Right common carotid artery plus branches (tissue), 1 donor: ENCODE measurements around the gene SAMHD1.

- PRO-cap: no peak
Observed at GRCh38 chr20:35952250-35953454, 1.6 kb downstream of the SCAND1 start.

GRCh38 chr20:35953455-35954210 lies 669 bp downstream of the SCAND1 start:
- PRO-cap: no peak

GRCh38 chr20:36050221-36051309 lies 82.2 kb downstream of the CNBD2 start:
- PRO-cap: bidirectional peak, plus-strand start at chr20:36050583, minus-strand start at chr20:36050584; unidirectional peak, minus-strand start at chr20:36050961; bidirectional peak, plus-strand start at chr20:36051156, minus-strand start at chr20:36050961

DNA sequence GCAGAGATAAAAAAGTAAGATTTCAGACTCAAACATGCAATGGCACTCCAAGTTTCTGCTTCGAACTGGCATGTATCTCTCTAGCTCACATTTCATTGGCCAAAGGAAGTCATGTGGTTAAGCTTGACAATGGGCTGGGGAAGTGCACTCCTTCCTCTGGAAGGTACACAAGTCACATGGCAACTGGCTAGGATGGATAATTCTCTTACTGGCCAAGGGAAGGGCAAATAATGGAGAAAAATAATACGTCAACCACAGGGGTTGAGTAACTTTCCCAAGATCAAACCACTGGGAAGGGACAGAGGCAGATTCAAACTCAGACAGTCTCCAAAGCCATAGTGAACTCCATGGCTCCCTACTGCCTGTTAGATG lies 69.3 kb upstream of the EPB41L1 start:
- PRO-cap: no peak

DNA sequence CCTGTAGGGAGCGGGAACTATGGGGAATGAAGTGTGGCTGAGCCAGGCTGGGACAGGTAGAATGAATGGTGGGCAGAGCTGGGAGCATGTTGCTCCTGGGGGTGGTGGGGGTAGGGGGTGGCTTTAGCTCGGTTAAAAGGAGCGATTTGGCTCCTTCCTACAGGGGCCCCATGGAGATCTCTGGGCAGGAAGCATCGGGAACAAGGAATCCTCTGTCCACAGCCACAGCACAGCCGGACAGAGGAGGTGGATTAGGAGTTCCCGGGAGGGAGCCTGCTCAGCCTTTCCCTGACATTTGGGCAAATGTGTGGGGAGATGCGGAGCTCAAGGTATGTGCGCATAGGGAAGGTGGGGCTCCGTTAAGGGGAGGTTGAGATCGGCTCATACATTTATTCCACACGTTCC lies 41.1 kb upstream of the EPB41L1 start:
- PRO-cap: no peak

- PRO-cap: no peak
Observed at GRCh38 chr20:36468317-36468757, 73.0 kb upstream of the MYL9 start.

DNA sequence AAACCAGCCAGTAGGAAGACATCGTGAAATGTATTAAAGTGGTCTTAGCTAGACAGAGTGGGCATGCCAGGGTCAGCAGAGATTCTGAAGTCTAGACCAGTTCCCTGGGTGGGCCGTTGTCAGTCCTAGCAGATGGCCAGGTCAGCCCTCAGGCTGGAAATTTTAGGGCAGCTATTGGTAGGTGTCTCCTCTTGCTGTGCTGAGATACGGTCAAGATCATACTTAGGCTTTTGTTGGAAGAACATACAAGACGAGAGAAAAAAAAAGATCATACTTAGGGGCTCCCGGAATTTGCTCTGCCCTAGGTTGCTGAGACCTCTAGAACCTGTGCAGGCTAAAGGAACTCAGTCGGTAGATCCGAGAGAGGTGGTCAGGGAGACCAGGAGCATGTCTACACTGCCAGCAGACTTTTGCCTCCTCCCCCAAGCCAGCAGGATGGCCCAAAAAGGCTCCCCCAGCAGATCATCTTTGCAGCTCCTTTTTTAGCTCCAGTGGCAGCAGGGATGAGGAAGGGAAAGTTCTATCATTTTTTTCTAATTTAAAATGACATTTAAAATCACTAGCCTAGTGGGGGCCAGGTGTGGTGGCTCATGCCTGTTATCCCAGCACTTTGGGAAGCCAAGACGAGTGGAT lies 69.6 kb upstream of the MYL9 start:
- PRO-cap: no peak

DNA sequence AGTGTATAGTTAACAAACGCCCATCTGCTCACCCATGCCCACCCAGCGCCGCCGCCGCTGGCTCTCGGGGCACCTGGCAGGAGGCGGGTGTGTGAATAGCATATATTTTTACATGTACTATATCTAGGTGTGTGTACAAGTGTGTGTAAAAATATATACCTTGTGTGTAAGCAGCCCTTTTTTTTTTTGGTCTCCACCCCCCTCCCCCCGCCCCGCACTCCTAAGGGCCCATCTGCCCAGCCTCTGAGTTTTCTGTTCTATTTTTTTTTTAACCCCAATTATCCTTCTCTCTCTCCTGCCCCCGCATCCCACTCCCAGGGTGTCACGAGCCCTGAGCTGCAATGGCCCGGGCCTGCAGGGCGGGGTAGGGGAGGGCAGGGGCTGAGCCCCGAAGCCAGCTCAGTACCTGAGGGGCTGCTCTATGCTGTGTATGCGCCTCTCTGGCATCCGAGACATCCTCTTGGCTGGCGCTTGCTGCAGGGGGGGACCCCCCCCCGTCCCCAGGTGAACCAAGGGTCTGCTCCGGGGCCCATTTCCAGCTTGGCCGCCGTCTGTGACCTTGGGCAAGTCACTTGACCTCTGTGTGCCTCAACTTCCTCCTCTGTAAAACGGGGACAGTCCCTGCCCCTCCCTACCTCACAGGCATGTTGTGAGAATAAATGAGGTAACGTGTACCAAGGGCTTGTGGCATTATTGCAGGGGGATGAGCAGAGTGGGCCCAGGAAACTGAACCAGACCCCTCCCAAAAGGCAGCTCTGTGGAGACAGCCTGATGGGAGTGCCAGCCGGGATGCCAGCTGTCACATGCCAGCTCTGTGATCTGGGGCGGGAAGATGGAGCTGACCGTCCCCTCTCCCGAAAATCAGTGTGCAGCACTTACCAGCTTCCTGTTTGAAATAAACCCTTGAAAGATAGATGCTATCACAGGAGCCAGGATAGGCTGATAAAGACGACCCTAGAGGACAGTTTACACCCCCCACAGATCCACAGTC lies 13.1 kb upstream of the MYL9 start:
- PRO-cap: no peak

GRCh38 chr20:36835322-36836041 lies 27.9 kb downstream of the SOGA1 start:
- PRO-cap: bidirectional peak, plus-strand start at chr20:36835885, minus-strand start at chr20:36835703

DNA sequence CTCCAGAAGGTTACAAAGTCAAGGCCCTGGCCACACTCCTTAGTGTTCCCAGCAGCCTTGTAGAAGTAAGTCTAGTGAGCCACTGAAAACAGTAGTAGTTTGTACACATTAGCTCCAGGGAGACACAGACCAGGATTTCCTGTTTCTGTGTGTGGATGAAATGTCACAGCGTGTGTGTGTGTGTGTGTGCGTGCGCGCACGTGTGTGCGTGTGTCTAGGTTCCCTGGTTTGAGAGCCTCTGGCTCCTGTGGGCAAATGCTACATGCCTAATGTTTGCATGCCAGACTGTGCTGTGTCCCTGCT lies 6.7 kb downstream of the SOGA1 start:
- PRO-cap: no peak

GRCh38 chr20:36950524-36950979 lies 956 bp downstream of the SAMHD1 start:
- PRO-cap: bidirectional peak, plus-strand start at chr20:36950552, minus-strand start at chr20:36950451; bidirectional peak, plus-strand start at chr20:36950918, minus-strand start at chr20:36950828

DNA sequence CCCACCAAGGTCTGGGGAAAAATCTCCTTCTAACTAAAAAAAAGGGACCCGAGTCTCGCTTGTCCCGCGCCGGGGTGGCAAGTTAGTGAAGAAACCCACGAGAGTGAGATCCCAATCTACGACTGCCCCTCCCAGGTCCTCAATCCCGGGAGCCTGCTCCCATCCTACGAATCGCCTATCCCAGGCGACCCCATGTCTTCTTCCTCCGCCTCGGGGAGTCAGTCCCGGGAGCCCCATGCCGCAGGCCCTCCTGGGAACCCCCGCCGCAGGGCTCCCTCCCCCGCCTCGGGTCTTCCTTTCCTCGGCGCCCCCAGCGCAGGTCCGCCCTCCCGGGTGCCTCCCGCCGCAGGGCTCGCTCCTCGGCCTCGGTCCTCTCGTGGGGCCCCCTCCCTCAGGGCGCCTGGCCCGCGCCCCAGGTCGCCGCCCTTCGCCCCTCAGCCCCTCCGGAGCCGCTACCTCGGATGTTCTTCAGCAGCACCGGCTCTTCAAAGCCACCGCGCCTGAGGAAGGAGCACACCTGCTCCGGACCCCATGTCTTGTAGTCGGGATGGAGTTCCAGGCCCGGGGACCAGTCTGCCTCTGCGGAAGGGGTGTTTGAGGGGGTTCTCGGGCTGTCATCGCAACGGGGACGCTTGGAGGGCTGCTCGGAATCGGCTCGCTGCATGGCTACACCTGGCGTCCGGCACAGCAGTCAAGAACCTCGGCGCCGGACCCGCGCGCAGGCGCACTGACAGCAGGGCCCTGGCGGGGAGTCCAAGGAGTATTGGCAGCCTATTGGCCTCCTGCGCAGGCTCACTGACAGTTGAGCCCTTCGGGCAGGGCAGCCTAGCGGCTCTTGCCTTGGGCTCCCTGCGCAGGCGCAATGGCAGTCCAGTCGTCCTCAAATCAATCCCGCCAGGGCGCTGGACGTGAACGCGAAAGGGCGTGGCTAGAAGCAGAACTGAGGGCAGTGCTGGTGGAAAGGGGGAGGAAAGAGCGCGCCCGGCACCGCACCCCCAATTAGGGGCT lies at the start of gene SAMHD1:
TSS of gene SAMHD1 (minus strand) at position 729 of the 1,008 bp plus-strand sequence.
- PRO-cap: bidirectional peak, plus-strand start at position 937 of the sequence, minus-strand start at position 729 of the sequence

DNA sequence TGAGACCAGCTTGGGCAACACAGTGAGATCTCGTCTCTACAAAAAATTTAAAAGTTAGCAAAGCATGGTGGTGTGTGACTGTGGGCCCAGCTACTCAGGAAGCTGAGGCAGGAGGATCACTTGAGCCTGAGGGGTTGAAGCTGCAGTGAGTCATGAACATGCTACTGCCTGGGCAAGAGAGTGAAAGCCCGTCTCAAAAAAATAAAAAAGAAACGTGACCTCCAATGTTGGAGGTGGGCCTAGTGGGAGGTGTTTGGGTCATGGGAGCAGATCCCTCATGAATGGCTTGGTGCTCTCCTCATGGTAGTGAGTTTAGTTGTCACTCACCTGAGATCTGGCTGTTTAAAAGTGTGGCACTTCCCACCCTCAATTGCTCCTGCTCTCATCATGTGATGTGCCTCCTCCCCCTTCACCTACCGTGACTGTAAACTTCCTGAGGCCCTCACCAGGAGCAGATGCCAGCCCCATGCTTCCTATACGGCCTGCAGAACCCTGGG lies 24.3 kb downstream of the RBL1 start:
- PRO-cap: no peak

GRCh38 chr20:37294272-37294643 lies 4.8 kb downstream of the MANBAL start:
- PRO-cap: unidirectional peak, minus-strand start at chr20:37294405

DNA sequence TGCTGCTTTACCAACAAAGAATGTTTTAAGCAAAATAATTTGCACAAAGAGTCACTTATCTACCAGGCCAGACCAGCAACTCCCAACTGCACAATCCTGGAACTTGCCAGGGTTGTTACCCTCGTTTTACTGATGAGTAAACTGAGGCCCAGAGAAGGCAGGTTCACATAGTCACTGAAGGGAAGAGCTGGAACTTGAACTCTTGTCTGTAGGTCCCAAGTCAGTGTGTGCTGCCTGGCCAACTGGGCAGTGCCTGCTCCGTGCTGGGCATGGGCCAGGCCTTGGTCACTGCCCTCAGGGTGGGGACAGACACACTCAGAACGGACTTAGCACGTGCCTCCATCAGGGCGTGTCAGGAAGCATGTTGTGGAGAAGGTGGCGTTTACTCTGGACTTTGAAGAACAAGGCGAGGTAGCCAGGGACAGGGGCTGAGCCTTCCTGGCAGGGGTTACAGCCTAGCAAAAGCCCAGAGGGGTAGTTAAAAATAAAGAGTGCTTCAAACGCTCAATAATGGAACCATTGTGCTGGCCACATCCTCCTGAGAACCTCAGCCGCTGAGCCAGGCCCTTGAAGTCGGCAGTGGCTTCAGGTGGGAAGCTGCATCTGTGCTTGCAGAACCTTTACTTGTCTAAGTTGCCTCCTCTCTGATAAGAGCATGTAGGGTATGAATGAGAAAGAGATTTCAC lies 2.4 kb upstream of the SRC start:
- PRO-cap: no peak

DNA sequence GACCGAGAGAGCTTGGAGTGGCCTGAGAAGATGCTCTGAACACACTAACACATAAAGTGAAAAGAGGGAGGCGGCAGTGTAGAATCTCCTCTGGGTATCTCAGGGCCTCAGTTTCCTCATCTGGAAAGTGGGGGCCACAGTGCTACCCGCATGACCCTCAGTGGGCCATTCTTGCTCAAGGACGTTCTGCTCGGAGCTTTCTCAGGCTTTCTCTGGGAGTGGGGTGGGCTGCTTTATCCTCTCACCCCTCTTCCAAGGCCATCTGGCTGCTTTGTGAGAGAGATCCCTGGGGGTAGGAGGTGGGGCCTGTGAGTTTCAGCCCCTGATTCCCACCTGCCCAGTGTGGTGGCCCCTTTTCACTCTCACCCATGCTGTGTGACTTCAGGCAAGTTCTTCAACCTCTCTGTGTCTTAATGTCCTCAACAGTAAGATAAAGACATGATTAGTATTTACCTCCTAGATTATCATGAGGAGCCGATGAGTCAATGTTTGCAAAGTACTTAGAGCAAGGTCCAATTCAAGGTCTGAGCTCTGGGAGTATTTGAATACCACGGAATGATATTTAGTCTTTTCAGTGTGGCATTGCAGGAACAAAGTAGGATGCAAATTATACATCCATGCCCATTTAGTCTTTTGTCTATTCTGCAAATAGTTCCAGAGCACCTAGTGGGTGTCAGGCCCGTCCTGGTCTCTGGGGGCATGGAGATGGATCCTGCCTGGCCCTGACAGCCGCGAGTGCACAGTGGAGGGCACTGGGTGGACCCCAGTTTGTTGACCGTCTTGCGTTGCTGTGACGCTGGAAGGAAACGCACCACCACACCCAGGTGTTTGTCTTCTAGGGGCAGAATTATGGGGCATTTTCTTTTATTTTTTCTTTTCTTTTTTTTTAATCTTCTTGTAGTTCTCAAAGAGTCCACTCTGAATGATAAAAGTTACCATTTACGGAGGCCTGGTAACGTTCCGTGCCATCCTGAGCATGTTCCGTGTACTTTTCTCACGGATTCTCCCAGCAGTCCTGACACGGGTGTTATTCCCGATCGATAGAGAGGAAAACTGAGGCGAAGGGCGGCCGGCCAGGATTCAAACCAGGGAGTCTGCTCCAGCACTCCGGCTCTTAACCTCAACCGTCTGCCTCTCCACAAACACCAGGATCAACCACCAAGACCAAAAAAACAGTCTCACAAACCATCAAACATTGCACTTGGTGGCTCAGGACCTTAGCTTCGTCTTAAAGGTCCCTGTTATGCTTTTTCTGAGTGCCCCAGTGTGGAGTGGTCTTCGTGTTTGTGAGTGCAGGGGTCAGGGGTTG lies 34.5 kb downstream of the SRC start:
- PRO-cap: no peak

- PRO-cap: no peak
Observed at GRCh38 chr20:37404569-37405131, 58.7 kb downstream of the SRC start.

DNA sequence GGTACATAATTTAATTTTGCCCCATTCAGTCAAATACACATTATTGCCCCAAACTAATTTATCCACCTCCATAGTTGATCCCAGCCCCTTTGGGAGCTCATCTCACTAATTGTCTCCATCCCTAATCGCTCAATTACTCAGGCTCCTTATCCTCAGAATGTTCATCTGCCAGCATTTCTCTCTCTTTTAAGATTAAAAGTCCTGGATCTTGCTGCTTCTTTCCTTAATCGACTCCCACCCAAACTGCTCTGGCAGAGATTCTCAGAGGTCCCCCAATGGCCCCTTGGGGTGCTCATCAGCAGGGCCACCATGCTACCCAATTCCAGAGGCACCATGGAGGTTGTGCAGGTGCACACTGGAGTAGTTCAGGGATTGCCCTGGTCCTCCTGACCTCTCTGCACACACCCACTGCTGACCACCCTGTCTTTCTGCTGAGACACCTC lies 18.3 kb upstream of the NNAT start:
- PRO-cap: no peak

GRCh38 chr20:37504133-37505451 lies 16.5 kb upstream of the NNAT start:
- PRO-cap: no peak

- PRO-cap: no peak
Observed at GRCh38 chr20:37518761-37519594, 2.1 kb upstream of the NNAT start.